ENCODE measurements around the genes RFC3 and SERTM1.

GRCh38 chr13:33679168-33679695, 138.7 kb upstream of the RFC3 start:
- RRBS, result 0% methylated on average over 1 of the region's 11 CpGs

DNA sequence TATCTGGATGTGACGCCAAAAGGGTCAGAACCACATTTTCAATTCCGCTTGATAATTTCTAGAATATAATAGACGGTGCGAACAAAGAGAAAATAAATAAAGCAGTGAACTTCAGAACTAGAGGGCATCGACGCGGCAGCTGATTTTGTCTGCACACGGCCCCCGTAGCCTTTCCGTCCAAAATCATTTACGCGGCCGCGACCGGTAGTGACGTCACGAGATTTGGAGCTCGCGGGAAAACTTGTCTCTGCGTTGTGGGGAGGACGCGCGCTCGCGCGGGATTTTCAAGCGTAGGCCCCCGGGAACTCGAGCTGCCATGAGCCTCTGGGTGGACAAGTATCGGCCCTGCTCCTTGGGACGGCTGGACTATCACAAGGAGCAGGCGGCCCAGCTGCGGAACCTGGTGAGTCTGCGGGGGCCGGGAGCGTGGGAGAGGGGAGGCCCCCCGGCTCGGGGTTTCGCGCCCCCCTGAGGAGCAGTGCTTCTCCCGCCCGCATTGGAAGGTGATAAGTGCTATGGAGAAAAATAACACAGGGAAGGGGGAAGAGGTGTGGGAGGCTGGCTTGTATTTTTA, at the start of gene RFC3:
RFC3 (plus strand) TSS at position 287 of the 574 bp plus-strand sequence.
- RRBS, result under 1% methylated on average over 12 of the region's 42 CpGs

DNA sequence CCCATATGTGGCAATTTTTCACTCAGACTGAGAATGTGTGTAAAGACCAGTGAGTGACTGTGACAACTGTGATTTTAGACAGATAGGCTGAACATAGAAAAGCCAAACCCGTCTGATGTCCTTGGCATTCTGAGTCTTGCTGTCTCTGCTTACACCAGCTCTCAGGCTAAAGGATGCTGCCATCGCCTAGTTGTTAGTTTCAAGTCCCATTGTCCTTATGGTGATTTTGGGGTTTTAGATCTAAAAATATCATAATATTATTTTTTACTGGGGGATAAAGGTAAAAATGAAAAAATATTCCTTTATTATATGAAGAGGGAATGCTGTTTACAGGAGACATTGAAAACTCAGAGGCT, 492.7 kb downstream of the RFC3 start:
- RRBS, result no CpG with 5 or more reads among the region's 2 CpGs

DNA sequence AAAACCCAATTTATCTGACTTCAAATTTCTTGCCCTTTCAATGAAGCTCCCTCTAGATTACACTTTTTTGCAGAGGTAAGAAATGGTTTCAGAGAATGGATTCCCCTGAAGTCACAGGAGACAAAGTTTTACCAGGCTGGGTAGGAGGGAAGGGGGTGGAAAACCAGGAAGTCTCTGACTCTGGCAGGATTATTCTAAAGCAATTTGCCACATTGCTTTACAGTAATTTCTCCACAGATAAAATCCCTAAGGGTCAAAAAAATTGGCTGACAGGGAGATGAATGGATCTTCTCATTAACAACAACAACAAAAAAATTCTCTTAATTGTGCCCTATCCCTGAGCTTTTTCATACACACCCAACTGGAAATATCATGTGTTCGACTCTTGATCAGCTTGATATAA, 403.6 kb upstream of the NBEA start:
- RRBS, result no CpG with 5 or more reads among the region's 1 CpG

GRCh38 chr13:35351992-35352585, 124.4 kb downstream of the MAB21L1 start:
- RRBS, result no CpG with 5 or more reads among the region's 3 CpGs

DNA sequence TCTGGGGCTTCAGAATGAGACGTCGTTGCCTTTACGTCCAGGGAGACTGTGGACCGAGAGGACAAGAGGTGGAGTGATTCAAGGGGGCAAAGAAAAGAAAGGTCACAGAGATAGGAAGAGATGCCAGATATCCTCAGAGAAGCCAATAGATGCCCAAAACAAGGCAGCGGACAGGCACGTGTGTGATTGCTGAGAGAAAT, 193.8 kb upstream of the MAB21L1 start:
- RRBS, result no CpG with 5 or more reads among the region's 6 CpGs

GRCh38 chr13:35793743-35794340, 317.4 kb upstream of the MAB21L1 start:
- RRBS, result no CpG with 5 or more reads among the region's 1 CpG

DNA sequence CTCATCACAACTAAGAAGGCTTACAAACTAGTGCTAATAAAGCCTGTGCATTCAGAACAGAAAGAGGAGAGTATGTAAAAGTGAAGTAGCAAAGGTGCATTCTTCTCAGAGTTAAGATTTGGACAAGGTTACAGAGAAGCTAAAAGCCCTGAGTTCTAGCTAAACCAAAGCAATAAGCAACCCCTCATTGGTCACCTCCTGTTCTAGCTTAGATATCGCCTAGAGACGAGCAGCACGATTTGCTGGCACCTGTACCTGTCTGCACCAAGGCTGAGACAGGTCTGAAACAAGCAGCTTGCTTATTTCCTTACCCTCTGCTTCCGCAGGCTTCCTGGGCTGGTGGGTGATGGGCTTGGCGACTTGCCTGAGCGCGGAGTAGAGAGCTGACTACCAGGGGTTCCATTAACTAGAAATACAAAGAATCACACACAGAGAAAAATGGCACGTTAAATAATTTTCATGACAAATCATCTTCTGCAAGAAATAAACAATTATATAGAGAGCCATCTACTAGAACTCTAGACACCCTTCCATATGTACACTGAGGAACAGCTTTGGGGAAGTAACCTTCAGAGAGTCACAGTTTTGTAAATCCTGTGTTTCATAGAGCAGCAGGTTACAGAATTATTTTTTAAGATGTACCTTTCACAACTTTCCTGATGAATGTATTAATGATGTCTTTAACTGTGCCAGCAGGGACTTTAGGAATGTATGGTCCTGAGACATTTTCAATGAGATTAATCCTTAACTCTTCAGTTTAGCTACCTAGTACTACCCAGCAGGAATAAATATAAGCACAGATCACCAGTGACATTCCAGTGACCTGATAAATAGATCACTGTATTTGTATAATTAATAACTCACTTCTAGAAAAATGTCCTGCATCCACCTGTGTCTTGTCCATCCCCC, 276.7 kb downstream of the DCLK1 start:
- RRBS, result no CpG with 5 or more reads among the region's 8 CpGs

GRCh38 chr13:35927748-35927947, 203.5 kb downstream of the DCLK1 start:
- RRBS, result no CpG with 5 or more reads among the region's 3 CpGs

- RRBS, result no CpG with 5 or more reads among the region's 13 CpGs
Observed at GRCh38 chr13:35979217-35980029, 151.8 kb downstream of the DCLK1 start.

DNA sequence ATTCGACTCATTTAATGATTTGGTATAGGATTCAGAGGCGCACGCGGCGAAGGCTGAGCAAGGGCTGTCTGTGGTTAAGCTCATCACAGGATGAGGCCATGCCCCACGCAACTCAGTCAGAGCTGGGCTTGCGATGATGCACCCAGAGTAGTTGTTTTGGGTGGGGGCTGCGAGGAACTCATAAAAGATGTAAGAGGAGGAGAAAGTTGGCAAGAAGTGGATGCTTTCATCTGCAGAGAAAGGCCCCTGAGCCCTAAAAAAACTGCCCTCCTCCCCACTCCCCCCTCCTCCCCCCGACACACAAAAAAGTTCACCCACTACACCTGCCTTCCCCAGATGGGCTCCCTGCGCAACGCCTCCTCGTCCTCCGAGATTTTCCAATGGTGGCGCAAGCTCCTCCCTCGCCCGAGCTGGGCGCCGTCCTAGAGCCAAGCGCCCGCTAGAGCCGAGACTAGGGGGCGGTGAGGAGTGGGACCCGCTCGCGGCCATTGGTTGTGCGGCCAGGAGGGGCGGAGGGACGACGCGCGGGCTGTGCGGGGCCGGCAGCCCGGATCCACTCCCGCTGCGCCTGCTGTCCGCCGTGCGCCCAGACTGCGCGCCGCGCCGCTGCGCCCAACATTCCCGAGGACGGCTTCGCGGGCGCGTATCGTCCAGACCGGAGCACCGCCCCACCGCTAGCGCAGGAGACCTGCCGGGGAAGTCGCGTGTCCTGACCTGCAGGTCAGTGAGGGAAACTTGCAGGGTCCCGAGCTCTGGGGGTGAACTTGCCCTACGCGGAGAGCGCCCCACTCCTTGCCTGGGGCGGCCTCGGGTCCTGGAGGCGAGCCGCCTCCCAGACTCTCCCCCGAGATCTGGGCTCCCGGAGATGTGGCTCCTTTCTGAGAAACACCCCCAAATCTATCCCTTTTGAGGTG, at the start of gene SERTM1:
SERTM1 (plus strand) TSS at position 556 of the 914 bp plus-strand sequence.
- RRBS, result 2% methylated on average over 17 of the region's 69 CpGs

GRCh38 chr13:36761795-36762607, 57.0 kb upstream of the RFXAP start:
- RRBS, result no CpG with 5 or more reads among the region's 10 CpGs

DNA sequence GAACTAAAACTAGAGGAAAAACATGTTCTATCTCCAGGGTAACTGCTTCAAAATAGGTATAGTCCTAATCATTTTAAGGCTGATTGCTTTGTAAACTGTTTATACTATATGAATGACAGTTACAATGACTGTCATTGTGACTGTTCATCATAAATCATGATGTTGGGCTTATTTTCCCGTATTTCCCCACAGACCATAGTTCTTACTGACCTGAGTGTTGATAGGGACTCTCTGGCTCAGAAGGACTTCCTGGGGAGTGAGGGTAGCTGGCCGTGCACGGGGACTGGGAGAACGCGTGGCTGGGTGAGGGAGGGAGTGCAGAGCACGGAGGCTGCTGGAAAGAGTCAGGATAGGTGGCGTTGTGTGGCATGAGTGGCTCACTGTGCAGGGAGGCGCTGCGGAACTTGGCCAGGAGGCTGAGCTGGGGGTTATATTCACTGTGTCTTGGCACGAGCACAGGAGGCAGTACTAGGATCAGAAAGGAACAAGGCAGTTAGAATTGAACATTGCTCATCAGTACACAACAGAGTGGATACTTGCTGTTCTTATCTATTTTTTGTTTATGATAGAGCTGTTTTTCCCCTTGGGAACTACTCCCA, 47.5 kb downstream of the SMAD9 start:
- RRBS, result no CpG with 5 or more reads among the region's 10 CpGs

GRCh38 chr13:37008987-37009414, 8.4 kb downstream of the EXOSC8 start:
- RRBS, result no CpG with 5 or more reads among the region's 2 CpGs

DNA sequence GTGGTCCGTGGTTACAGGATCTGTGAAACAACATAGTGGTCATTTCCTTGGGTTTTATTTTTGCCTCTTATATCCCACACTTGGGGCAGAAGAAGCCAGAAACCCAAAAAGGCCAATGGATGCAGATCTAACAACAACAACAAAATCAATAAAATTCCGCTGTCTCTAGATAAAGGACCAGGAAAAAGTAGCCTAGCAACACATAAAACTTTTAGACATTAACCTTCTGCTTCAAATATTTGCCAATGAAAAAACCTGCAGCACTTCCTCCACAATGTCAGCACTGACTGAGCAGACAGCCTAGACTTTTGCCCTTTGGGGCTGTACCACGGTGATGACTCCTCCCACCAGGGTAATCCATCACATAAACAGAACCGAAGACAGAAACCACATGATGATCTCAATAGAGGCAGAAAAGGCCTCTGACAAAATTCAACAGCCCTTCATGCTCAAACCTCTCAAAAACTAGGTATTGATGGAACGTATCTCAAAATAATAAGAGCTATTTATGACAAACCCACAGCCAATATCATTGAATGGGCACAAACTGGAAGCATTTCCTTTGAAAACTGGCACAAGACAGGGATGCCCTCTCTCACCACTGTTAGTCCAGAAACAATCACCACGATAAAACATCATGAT, 30.2 kb upstream of the TRPC4 start:
- RRBS, result no CpG with 5 or more reads among the region's 6 CpGs

- RRBS, result 95% methylated on average over 4 of the region's 11 CpGs
Observed at GRCh38 chr13:39575608-39576076, 27.4 kb downstream of the LHFPL6 start.

GRCh38 chr13:40094001-40094537, 438.6 kb downstream of the COG6 start:
- RRBS, result no CpG with 5 or more reads among the region's 5 CpGs

- RRBS, result no CpG with 5 or more reads among the region's 10 CpGs
Observed at GRCh38 chr13:40102764-40103423, 447.4 kb downstream of the COG6 start.

GRCh38 chr13:40190534-40191253, 475.7 kb downstream of the FOXO1 start:
- RRBS, result no CpG with 5 or more reads among the region's 6 CpGs

Data from non-pigmented ciliary epithelial cell (primary cell).